Airway epithelial cell (primary cell): ENCODE data around the genes NUDT16 and CEP63.

DNA sequence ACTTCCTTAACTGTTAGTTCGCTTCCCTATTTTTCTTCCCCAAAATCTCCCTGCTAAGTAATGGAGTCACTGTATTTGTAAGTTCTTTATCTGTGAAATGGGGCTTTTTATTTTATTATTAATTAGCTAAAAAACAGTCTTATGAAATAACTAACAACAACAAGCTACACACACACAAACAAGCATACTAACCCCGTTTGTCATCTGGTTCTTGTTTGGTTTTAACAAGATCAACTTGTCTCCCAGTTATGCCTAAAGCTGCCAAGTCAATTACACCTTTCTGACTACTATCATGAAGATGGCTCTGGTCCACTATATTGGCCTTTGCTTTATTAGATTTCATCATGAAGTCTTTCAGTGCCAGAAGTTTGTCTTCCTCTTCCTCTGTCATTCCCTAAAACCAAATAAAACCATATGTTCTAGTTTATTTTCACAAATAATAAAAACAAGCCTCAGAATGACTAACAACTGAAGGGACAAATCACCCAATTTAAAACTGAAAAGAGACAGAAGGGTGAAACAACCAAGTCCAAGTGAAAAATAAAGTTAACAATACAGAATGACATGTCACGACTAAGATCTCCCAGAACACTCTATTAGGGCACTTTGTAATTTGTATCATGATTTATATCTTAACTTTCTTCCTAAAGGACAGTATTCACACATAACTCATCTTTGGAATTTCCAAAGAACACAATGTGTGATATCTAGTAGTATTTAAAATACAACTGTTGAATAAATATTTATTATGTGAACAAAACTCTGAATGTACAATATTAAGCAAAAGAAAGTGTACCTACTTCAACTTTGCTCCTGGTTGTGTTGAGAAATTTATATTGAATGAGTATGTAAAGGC is 38.3 kb downstream of the PIK3R4 start:
- RAMPAGE, long total RNA: no peak

GRCh38 chr3:130892628-130893811 is 864 bp upstream of the ATP2C1 start:
- RAMPAGE, long total RNA: no peak

GRCh38 chr3:130990290-130991055 is 36.2 kb downstream of the ASTE1 start:
- RAMPAGE, long total RNA: no peak

- RAMPAGE, long total RNA: no peak
Measured at GRCh38 chr3:130991517-130992454, 34.8 kb downstream of the ASTE1 start.

- RAMPAGE, long total RNA: no peak
Measured at GRCh38 chr3:131363303-131363974, 18.1 kb upstream of the NUDT16 start.

DNA sequence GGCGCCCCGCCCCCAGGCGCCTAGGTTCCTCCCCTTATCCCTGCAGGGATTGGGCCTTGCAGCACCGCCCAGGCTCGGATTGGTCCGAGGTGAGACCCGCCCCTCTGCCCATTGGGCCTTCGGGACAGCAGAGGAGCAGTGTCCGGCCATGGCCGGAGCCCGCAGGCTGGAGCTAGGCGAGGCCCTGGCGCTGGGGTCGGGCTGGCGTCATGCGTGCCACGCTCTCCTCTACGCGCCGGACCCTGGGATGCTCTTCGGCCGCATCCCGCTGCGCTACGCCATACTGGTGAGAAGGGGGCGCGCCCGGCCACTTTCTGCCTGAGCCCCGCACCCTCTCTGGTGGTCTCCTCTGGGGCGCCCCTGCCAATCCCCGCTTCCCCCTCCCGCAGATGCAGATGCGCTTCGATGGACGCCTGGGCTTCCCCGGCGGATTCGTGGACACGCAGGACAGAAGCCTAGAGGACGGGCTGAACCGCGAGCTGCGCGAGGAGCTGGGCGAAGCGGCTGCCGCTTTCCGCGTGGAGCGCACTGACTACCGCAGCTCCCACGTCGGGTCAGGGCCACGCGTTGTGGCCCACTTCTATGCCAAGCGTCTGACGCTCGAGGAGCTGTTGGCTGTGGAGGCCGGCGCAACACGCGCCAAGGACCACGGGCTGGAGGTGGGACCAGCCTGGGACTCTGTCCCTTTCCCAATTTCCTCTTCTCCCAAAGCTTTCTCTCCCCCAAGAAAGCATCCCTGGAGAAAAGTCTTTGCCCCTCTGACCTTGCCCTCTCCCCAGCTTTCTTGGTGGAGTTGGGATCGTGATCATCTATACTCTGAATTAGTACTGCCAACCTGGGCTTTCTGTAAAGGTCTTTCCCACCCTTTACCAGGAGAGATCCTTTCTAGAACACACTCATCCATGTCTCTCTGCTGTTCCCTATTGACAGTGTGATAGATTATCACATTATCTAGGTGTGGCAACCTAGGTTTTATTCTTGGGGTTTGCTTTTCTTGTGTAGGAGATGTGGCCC is at the start of gene NUDT16:
Gene NUDT16, plus strand, starts transcription at position 118 of the 1,014 bp plus-strand sequence.
- RAMPAGE, long total RNA: no peak

- RAMPAGE, long total RNA: no peak
Measured at GRCh38 chr3:131477617-131478401, 25.0 kb downstream of the MRPL3 start.

GRCh38 chr3:131526758-131527511 is 24.2 kb upstream of the MRPL3 start:
- RAMPAGE, long total RNA: no peak

- RAMPAGE, long total RNA: no peak
Measured at GRCh38 chr3:132417818-132418525, 670 bp downstream of the DNAJC13 start.

DNA sequence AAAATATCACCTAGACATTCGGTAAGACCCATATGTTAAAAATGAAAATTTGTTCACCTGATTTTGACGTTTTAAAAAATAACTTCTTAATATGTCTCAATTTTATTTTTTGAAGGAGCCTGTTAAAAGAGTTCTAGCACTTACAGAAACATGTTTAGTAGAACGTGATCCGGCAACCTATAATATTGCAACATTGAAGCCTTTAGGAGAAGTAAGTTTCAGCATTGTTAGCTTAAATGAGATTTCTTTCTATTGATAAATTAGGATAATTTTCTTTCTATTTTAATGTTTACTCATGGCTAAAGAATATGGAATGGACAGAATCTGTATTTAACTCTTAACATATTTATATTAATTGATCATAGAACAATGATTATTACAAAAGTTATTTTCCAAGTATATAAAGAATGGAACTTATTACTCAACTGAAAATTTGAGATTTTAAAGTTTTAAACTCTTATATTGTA is 36.2 kb downstream of the DNAJC13 start:
- RAMPAGE, long total RNA: no peak

DNA sequence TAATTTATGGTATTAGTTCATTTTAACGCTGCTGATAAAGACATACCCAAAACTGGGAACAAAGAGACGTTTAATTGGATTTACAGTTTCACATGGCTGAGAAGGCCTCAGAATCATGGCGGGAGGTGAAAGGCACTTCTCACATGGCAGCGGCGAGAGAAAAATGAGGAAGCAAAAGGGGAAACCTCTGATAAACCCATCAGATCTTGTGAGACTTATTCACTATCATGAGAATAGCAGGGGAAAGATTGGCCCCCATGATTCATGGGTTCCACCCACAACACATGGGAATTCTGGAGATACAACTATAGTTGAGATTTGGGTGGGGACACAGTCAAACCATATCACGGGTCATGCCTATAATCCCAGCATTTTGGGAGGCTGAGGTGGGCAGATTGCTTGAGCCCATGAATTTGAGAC is 61.8 kb downstream of the TMEM108 start:
- RAMPAGE, long total RNA: no peak

- RAMPAGE, long total RNA: no peak
Measured at GRCh38 chr3:133448318-133449405, 48.8 kb downstream of the BFSP2 start.

DNA sequence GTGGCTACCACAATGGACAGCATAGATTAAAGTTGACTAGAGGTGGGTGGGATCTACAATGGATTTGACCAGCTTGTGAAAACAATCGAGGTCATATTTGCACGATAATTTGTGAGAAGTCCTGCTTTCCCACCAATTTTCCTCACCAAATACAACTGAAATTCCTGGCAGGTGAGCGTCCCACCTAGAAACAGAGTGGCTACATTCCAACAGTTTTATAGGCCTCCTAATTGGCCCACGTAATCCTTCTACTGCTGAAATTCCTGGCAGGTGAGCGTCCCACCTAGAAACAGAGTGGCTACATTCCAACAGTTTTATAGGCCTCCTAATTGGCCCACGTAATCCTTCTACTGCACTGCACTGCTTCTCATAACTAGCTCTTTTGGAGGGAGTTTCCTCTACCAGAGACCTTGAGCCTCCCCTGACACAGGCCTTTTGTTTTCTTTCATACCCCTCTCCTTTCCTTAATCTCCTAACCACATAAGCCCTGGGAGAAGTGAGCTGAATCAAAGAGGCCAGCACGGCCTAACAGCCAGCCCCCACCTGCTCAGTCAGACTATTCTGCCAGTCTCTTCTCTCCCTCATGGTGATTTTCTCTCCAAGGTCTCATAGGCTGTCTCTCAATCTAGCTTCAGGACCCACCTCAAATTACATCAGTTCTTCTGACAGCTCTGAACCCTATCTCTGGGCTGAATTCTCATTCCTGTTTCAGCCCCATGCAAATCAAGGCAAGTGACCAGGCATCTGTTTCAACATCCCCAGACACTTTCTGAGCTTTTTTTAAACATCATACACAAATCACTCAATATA is 80.3 kb downstream of the BFSP2 start:
- RAMPAGE, long total RNA: no peak

DNA sequence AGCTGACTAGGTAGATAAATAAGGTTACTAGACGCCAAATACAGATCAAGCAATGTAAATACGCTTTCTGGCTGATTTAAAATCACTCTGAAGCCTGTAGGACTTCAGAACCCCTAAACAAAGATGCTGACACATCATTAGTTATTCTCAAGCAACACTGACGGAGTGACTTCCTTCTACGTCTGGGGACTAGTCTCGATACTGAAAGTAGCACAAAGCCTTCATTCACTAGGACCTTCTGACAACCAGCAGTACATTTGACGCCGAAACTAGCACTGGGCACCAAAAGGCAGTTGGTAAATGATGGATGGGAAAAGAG is 67.2 kb upstream of the CDV3 start:
- RAMPAGE, long total RNA: no peak

GRCh38 chr3:133763772-133764546 is 17.8 kb downstream of the TF start:
- RAMPAGE, long total RNA: no peak

- RAMPAGE, long total RNA: no peak
Measured at GRCh38 chr3:134027376-134028117, 2.2 kb downstream of the SLCO2A1 start.

DNA sequence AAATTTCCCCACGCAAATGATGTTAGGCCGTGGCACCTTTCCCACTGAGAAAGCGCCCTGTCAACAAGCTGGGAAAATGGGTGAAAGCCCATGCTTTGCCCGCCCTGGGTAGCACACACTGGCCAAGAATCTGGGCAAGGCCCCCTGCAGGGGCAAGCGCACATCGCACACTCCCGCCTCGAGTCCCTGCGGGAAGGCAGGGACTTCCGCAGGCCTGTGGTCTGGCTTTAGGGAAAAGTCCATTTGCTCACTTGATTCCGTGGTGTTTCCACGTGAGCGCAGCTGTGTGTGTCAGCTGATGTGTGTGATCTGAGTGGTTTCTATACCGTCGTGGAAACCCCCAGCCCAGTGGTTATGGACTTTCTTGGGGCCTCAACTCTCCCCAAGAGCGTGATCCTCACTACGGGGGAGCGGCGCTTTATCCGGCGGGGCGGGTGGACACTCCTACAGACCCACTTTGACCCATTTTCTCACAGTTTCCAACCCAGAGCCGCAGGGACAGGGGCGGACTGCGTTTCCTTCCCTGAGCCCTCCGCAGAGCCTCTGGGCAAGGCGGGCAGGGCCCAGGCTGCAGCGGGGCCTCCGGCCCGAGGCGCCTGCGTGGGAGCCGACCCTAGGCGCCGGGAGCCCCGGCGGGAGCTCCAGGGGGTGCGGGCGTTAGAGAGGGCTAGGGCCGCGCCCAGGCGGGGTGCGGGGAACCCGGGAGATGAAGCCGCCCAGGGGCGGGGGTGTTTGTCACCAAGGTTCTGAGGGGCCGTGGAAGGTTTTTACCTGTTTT is 61.6 kb downstream of the AMOTL2 start:
- RAMPAGE, long total RNA: no peak

DNA sequence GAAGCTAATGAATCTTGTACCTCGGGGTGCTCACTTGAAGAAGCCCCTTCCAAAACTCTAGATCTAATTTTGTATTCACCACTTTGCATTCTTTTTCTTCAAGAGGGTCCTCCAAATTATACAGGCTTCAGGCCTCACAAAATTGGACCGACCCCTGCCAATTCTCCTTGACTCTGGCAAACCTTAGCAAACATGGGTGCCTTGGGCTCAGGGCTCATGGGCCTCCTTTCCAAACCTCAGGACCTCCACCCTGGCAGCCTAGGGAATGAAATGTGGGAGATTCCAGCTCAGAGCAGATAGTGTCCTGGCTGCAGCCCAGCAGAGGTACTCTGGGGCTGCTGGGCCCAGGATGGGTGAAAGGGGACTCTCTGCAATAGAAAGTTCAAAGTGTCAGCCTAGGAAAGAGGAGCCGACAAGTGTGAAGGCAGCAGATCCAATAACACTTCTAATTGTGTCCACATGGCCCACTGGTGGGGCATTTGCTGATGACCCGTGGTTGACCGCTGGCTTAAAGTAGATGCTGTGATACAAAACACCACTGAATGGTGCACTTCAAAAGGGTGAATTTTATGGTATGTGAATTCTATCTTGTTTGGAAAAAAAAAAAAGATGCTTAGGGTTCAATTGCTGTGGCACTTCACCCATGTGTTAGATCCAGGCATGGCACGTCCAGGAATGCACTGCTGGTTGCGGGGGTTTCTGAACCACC is 21.1 kb downstream of the AMOTL2 start:
- RAMPAGE, long total RNA: no peak

DNA sequence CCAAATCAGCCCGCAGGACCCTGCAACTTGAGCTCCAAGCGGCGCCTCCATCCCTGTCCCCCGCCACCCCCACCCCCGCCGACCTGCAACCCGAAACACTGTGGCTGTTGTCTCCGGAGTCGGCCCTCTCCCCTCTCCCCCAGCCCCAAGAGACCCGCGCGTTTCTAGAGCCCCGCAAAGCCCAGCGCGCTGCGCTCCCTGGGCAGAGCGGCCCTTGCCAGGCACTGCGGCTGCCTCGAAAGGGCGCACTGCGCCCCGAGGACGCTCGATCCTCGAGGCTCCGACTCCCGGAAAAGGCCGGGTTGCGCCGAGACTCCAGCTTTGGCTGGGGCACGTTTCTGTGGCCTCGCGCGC is 311 bp downstream of the AMOTL2 start:
- RAMPAGE, long total RNA: no peak

GRCh38 chr3:134485798-134486891 is at the start of gene CEP63:
Gene CEP63 (plus strand): TSS chr3:134486057.
- RAMPAGE, long total RNA: start-site peak on the minus strand at chr3:134485978-134485997, 564 and 183 reads in 2 replicates; start-site peak on the plus strand at chr3:134486024-134486253, 206 and 109 reads in 2 replicates